SJCRH30 (cell line): ENCODE measurements around a stretch of chr2.

DNA sequence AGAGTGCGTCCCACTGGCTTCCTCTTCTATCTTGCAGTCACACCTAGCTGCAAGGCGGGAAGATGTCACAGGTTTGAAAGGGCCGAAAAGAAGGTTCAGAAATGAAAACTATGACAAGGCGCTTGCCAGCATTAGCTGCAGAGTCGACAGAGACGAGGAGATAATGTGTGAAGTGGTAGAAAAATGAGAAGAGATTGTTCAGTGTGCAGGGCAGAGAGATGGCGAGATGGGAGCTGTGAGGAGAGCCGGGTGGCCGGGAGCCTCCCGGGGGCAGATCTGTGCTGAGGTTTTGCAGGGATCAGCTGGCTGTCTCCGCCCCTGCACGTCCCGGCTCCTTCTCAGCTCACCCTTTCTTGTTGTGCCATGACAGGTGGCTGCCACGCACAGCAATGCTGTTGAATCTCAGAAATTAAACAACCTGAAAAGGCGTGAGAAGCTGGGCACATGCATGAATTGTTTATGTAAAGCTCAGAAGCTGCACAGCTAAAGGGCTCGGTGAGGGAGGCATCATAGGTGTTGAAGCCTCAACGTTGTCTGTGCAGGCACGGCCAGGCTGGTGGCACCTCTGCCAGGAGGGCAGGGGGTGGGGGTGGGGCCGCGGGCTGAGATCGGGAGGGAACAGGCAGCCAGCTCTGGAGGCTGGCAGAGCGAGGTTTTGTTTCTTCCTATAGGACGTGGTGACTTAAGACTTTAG is 930 bp upstream of the RTP5 start:
- RAMPAGE, long total RNA: no peak

DNA sequence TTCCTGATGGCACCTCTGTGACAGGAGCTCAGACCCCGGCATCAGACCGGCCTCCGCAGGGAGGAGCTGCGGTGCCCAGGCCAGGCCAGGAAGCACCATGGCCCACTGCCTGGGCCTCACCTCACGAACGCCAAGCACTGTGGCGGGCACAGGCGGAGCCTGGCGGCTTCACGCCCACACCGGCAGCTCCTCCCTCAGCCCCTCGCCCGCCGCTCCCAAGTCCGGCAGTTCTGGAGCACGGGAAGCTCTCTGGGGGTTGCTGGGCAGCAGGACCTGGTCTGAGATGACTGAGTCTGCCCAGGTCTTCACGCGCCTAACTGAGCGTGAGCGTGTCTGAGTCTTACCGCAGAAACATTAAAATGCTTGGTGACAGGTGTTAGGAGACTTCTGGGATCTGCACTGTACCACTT is 8.9 kb downstream of the FAM240C start:
- RAMPAGE, long total RNA: no peak